Right lobe of liver (tissue), 4 donors: ENCODE data around the gene TGFBR2.

- PRO-cap, 4 experiments, result no peak in any of the 4 experiments
- RAMPAGE, long total RNA, 2 experiments, result no peak in any of the 2 experiments
Measured at GRCh38 chr3:27641070-27641443, 81.1 kb downstream of the EOMES start.

DNA sequence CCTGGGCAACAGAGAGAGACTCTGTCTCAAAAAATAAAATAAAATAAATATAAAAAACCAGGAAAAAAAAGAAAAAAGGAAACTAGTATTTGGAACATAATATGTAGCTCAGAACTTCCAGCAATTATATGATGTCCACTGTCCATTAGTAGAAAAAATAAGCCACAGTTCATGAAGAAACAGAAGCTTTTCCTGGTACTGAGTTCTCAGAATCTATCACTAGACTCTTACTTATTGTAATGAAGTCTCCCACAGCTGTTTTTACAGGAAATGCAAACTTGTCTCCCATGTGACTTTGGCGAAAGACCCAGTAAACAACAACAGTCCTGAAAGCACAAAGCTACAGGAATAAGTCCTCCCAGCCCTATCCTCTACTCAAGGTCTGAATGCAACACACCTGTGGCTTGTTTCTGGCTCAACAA lies 55.9 kb downstream of the EOMES start:
- PRO-cap, 4 experiments, result peak in 1 of 4 experiments; most common plus-strand start position 337 of the sequence (in 1); most common minus-strand start position 207 of the sequence (in 1)
- RAMPAGE, long total RNA, 2 experiments, result no peak in any of the 2 experiments

- PRO-cap, 4 experiments, result no peak in any of the 4 experiments
- RAMPAGE, long total RNA, 2 experiments, result no peak in any of the 2 experiments
Measured at GRCh38 chr3:27905585-27906038, 183.5 kb upstream of the EOMES start.

DNA sequence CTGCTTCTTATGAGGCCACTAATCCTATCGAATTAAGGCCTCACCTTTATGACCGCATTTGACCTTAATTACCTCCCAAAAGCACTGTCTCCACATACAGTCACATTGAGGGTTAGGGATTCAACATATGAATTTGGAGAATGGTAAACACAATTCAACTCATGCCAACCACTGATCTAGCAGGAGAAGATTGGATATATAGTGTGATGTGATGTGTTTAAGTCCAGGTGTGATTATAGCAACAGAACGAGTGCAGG lies 8.5 kb downstream of the CMC1 start:
- PRO-cap, 4 experiments, result no peak in any of the 4 experiments
- RAMPAGE, long total RNA, 2 experiments, result no peak in any of the 2 experiments

DNA sequence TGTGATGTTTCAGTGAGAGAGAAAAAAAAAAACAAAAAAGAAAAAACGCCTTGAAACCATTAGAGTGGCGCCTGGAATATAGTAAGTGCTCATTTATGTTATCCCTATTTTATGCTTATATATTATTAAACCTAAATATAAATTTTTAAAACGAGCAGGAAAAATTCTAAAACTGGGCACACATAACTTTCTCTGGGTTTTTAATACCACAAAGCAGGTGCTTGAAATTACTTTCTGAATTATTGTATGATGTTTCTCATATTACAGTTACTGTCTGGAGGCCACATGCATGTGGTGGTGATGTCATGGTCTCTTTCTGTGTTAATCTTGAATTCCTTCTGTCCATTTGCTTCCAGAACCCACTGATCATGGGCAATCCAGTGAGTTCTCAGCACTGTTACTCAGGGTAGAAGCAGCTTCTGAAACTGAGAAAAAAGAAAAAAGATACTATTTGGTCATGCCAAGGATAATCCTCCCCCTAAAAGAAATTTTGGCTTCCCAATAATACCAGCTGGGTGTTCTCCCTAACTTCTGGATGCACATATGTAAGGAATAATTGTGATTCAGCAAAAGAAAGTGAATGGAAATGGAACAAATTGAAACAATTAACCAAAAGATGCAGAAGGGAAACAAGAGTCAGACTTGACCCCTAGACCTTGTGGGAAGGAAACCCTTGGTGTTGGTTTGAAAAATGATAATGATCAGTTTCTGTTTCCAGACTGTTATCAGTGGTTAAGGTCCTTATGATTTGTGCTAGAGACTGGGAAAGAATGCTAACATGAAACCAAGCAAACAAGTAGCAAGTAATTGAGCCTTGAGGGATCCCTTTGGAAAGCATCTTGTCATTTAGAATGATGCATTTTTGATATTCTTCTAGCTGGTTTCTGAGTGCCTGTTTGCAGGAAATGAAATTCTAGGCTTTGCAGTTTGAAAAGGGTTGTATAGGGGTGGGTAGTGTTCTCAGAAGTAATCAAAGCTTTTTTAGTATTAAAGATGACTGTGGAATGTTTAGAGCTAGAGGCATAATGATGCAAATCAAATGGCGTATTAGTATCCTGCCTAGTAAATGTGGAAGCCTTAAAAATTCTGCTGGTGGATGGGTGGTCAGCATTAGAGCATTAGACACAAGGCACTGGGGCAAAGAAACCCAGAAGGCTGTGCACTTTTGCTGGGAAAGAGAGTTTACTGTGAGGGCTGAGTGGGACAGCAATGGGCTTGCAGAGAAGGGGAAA lies 92.4 kb downstream of the RBMS3 start:
- PRO-cap, 4 experiments, result no peak in any of the 4 experiments
- RAMPAGE, long total RNA, 2 experiments, result no peak in any of the 2 experiments

DNA sequence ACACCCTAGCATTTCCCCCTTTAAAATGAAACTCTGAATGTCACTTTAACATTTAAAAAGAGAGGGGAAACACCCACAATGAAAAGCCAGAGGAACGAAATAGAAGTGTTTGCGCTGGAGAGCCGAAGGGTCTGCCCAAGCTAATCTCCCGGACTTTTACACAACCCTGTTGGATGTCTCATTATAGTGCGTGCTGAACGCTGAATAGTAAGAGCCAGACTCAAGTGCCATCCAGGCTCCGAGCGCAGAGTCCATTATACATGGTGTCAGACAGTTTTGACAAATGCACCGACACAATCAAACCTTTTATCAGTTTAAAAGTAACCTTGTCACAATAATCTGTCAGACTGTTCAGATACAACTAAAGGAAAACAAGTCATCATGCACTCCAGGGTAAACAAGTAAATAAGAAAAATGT lies 159.7 kb downstream of the RBMS3 start:
- PRO-cap, 4 experiments, result no peak in any of the 4 experiments
- RAMPAGE, long total RNA, 2 experiments, result no peak in any of the 2 experiments

DNA sequence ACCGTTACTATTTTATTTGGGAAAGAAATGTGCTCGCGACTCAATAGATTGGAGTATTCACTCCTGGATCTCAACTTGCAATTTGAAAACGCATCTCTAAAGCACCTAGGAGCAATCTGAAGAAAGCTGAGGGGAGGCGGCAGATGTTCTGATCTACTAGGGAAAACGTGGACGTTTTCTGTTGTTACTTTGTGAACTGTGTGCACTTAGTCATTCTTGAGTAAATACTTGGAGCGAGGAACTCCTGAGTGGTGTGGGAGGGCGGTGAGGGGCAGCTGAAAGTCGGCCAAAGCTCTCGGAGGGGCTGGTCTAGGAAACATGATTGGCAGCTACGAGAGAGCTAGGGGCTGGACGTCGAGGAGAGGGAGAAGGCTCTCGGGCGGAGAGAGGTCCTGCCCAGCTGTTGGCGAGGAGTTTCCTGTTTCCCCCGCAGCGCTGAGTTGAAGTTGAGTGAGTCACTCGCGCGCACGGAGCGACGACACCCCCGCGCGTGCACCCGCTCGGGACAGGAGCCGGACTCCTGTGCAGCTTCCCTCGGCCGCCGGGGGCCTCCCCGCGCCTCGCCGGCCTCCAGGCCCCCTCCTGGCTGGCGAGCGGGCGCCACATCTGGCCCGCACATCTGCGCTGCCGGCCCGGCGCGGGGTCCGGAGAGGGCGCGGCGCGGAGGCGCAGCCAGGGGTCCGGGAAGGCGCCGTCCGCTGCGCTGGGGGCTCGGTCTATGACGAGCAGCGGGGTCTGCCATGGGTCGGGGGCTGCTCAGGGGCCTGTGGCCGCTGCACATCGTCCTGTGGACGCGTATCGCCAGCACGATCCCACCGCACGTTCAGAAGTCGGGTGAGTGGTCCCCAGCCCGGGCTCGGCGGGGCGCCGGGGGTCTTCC lies at the start of gene TGFBR2:
TGFBR2 (plus strand) TSS at position 458 of the 880 bp plus-strand sequence.
- PRO-cap, 4 experiments, result peak in 4 of 4 experiments; most common plus-strand start position 438 of the sequence (in 3); most common minus-strand start position 150 of the sequence (in 4)
- RAMPAGE, long total RNA, 2 experiments, result no peak in any of the 2 experiments

- PRO-cap, 4 experiments, result no peak in any of the 4 experiments
- RAMPAGE, long total RNA, 2 experiments, result no peak in any of the 2 experiments
Measured at GRCh38 chr3:30648927-30649600, 42.7 kb downstream of the TGFBR2 start.

GRCh38 chr3:30658408-30659059 lies 52.1 kb downstream of the TGFBR2 start:
- PRO-cap, 4 experiments, result peak in 2 of 4 experiments; most common plus-strand start chr3:30658630 (in 2); most common minus-strand start chr3:30658637 (in 1)
- RAMPAGE, long total RNA, 2 experiments, result no peak in any of the 2 experiments

- PRO-cap, 4 experiments, result no peak in any of the 4 experiments
- RAMPAGE, long total RNA, 2 experiments, result no peak in any of the 2 experiments
Measured at GRCh38 chr3:32045194-32045913, 61.1 kb upstream of the GPD1L start.

DNA sequence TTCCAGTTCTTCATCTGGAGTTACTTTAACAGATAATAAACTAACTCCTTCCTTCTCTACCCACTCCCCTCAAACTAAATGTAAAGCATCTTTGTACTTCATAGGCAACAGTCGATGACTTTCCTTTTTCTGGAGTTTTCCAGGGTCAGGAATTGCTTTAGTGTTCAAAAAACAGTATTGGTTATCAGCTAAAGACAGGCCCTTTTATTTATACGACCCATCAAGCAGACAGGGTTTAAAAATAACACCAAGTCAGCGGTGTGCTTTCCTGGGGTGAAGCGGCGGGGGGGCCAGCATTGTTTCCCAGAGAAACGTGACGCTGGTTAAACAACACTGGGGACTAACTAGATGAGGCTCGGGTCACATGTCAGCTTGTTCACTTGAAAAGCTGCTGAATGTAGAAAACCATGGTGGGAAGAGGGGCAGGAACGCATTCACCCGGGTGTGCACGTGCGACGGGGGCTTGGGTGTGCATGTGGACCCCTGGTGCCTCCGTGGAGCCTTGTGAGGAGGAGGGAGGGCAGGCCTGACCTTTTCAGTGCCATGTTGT lies 70.7 kb upstream of the CMTM7 start:
- PRO-cap, 4 experiments, result no peak in any of the 4 experiments
- RAMPAGE, long total RNA, 2 experiments, result no peak in any of the 2 experiments

- PRO-cap, 4 experiments, result no peak in any of the 4 experiments
- RAMPAGE, long total RNA, 2 experiments, result start-site peak on the plus strand in 1 of 2 experiments, at chr3:32448716-32449120 at its widest, 5 reads per replicate
Measured at GRCh38 chr3:32448631-32449204, 53.9 kb downstream of the CMTM6 start.

DNA sequence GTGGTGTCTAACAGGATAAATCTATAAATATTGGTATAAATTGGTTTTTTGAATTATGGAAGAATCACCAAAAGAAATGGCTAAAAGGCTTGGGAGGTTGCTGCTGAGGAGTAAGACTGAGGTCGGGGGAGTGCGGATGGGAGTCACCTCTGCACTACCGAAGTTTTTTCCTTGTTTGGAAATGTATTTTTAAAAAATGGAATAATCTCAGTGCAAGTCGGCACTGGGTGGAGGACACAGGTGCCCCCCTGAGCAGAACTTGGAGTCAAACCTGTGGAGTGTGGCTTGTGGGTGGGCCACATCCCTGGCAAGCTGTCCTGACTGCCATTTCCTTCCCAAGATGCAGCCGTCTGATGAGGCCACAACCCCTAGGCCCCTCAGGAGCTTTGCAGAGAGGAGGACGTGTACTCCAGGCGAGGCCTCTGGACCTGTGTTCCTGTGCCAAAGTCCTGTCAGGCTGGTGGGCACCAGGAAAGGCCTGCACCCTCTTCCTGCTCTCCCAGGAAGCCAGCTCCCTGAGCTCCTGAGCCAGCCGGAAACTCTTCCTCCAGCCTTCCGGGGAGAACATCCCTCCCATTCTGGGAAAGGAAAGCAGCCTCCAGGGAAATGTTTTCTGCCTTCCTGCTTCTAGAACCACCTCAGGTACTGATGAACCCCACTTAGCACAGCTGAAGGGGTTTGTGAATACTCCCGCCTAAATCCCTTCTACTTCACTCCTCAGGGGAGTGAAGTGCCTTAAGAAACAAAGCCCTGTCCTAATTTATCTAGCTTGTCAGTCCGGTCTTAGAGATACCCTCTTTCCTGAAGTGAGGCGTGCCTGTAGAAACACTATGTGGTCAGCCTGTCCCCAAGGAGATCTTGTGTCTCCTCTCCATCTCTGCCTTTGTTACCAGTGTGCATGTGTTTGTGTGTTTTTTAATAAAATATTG lies 48.5 kb downstream of the CMTM6 start:
- PRO-cap, 4 experiments, result no peak in any of the 4 experiments
- RAMPAGE, long total RNA, 2 experiments, result no peak in any of the 2 experiments

GRCh38 chr3:32503102-32503238 lies 318 bp upstream of the CMTM6 start:
- PRO-cap, 4 experiments, result no peak in any of the 4 experiments
- RAMPAGE, long total RNA, 2 experiments, result no peak in any of the 2 experiments

- PRO-cap, 4 experiments, result peak in 4 of 4 experiments; most common plus-strand start chr3:33114647 (in 2); most common minus-strand start chr3:33114429 (in 3)
- RAMPAGE, long total RNA, 2 experiments, result no peak in any of the 2 experiments
Measured at GRCh38 chr3:33114314-33114848, 567 bp downstream of the CRTAP start.

DNA sequence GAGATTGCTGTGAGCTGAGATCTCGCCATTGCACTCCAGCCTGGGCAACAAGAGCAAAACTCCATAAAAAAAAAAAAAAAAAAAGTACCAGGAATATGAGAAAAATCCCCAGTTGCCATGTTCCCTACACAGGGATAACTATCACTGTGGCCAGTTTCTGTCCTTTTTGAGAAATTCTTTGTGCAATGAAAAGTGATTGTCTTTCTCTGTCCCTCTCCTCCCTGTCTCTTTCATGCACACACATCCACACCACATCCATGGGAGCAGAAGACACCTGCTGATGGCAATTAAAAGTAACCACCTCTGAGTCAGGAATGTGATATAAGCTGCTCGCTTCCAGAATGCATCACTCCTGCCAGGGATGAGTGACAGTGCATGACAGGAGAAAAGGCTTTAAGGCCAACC lies 59.7 kb downstream of the UBP1 start:
- PRO-cap, 4 experiments, result no peak in any of the 4 experiments
- RAMPAGE, long total RNA, 2 experiments, result no peak in any of the 2 experiments

DNA sequence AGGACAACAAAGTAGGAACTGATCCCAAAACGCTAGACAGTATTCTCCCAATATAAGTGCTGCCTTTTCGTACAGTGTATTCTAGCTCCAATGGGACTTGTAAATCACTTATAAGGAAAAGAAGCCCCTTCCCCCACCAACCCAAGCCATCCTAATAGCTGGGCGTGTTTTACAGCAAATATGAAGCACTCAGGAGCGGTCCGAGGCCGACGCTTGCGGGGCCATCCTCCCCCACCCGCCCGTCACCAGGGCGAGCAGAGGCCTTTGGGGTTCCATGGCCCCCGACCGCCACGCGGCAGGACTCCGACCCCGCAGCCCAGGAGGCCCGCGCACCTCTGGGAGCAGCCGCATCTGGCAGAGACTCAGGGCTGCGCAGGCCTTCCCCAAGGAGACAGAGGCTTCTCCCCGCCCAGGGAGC lies 885 bp downstream of the UBP1 start:
- PRO-cap, 4 experiments, result peak in 4 of 4 experiments; most common minus-strand start position 353 of the sequence (in 4)
- RAMPAGE, long total RNA, 2 experiments, result no peak in any of the 2 experiments

GRCh38 chr3:33584589-33585154 lies 133.4 kb downstream of the CLASP2 start:
- PRO-cap, 4 experiments, result no peak in any of the 4 experiments
- RAMPAGE, long total RNA, 2 experiments, result no peak in any of the 2 experiments

- PRO-cap, 4 experiments, result no peak in any of the 4 experiments
- RAMPAGE, long total RNA, 2 experiments, result no peak in any of the 2 experiments
Measured at GRCh38 chr3:33866095-33866978, 67.9 kb downstream of the PDCD6IP start.

DNA sequence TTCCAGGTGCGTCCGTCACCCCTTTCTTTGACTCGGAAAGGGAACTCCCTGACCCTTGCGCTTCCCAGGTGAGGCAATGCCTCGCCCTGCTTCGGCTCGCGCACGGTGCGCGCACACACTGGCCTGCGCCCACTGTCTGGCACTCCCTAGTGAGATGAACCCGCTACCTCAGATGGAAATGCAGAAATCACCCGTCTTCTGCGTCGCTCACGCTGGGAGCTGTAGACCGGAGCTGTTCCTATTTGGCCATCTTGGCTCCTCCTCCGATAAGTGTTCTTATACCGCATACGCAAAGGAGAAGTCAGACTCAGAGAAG lies 620.4 kb downstream of the PDCD6IP start:
- PRO-cap, 4 experiments, result no peak in any of the 4 experiments
- RAMPAGE, long total RNA, 2 experiments, result no peak in any of the 2 experiments